Pericardium (tissue), 1 donor: ENCODE data around the genes L3MBTL3 and EPB41L2.

GRCh38 chr6:129172328-129173341, 289.7 kb downstream of the LAMA2 start:
- RRBS, result no CpG with 5 or more reads among the region's 35 CpGs

- RRBS, result no CpG with 5 or more reads among the region's 10 CpGs
These were observed 50.1 kb downstream of the ARHGAP18 start for GRCh38 chr6:129659775-129660449.

DNA sequence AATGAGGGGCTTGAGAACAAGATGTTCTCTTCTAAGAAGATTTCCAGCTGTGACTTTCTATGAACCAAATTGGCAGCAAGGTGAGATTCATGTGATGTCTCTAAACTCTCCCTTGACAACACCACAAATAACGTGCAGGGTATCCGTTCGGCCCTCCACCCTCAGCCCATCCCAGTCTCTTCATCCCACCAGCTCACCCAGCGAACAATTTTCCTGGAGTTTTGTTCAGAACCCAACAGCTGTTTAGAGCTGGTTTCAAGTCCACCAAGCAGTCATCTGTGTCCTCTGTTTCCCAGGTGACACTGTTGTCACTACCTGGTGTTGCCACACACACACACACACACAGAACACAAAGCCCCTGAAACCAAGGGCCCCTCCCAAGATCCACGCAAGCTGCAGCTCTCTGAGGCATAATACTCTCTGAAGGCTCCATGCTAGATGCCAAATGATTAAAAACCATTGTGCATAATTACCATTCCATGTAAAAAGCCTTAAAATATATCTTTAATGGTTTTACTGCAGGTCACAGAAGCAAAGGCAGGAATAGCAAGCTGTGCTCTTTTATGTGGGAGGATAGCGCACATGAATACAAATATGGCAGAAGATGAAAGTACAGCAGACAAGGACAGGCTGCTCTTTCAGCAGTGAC, 48.2 kb downstream of the ARHGAP18 start:
- RRBS, result no CpG with 5 or more reads among the region's 6 CpGs

DNA sequence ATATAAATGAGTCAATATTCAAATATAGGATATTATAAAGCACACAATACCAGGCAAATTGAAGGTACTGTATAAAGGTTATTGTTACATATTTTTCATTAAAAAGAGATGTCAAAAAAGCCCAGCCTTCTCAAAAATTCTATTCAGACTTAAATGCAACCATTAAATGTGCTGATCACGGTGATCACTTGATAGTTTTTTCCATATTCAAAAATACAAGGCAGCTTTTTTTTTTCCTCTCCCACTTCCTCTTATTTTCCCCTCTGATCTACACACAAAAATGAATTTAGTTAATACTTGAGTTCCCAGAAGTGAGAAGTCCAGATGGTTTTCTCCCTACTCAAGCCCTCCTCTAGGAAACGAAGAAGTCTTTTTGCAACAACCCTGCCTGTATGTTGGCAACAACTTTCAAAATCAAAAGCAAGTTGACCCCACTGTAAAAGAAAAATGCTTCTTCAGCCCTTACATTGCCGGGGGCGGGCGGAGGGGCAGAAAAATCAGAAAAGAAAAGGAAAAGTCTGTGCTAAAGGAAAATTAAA, 24.4 kb downstream of the ARHGAP18 start:
- RRBS, result no CpG with 5 or more reads among the region's 5 CpGs

GRCh38 chr6:129749538-129750208, 39.7 kb upstream of the ARHGAP18 start:
- RRBS, result no CpG with 5 or more reads among the region's 5 CpGs

- RRBS, result 2% methylated on average over 8 of the region's 27 CpGs
These were observed at the start of gene L3MBTL3 for GRCh38 chr6:130018330-130018743. Gene L3MBTL3 (plus strand): TSS chr6:130018581.

GRCh38 chr6:130115054-130115472, 96.7 kb downstream of the L3MBTL3 start:
- RRBS, result no CpG with 5 or more reads among the region's 6 CpGs

- RRBS, result no CpG with 5 or more reads among the region's 4 CpGs
These were observed 38.9 kb downstream of the SAMD3 start for GRCh38 chr6:130183602-130184450.

GRCh38 chr6:130864486-130864784, 37.2 kb downstream of the SMLR1 start:
- RRBS, result no CpG with 5 or more reads among the region's 6 CpGs

DNA sequence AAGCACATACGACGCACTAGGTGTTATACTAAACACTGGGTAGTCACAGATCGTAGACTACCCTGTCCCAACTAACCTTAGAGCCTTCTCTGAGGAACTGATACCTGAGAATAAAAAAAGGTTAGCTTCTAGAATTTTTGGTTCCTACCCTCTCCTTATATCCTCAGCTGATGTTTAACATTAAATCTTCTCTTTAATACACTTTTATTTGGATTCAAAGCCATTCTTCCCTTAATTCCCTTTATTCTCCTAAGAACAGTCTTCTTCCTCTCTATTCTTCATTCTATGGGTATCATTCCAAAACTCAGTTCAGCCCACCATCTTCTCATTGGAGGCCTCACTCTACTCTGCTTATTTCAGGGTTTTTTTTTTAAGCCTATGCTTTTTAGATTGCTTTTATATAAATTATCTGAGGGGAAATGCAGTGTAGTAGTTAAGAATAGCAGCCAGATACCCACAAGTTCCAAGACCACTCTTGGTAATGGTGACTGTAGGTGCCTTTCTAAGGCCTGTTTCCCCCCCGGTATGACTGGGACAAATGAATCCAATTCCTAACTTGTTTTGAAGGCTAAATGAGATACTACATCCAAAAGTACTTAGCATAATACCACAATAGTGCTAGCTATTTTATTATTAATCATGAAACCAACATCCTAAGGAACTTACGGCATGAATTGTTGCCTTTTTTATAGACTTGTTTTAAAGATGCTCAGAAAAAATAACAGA, 38.2 kb downstream of the EPB41L2 start:
- RRBS, result no CpG with 5 or more reads among the region's 5 CpGs

GRCh38 chr6:131062072-131062719, 849 bp downstream of the EPB41L2 start:
- RRBS, result under 1% methylated on average over 8 of the region's 54 CpGs

- RRBS, result 3% methylated on average over 38 of the region's 65 CpGs
These were observed at the start of gene EPB41L2 for GRCh38 chr6:131062720-131063332. Gene EPB41L2 (minus strand): TSS chr6:131063245.

DNA sequence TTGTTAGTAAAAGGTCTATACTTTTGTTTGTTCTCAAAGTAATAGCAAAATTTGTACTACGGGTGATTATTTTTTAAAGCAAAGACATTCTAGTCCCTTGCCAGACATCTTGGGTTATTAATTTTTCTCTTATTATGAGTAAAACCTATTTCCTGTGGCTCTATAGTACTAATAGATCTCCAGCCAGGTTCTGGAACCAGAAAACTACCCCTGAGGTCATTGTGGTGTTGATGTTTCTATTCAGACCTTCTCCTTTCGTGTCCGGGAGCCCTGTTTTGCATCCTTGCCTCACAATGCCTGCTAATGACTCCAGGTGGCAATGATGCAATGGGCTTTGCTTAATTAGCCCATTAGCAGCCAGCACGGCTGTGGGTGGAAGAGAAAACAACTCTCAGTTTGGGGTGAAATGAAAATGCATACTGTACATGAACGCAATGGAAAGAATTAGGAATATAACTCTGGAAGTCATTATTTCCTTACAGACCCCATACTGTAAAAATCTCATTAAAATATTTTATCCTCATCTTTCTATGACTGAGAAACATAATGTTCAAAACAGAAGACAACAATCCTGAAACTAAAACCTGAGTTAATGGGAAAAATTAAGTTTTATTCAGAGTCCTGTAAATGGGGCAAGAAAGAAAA, 62.9 kb upstream of the ARG1 start:
- RRBS, result no CpG with 5 or more reads among the region's 5 CpGs

DNA sequence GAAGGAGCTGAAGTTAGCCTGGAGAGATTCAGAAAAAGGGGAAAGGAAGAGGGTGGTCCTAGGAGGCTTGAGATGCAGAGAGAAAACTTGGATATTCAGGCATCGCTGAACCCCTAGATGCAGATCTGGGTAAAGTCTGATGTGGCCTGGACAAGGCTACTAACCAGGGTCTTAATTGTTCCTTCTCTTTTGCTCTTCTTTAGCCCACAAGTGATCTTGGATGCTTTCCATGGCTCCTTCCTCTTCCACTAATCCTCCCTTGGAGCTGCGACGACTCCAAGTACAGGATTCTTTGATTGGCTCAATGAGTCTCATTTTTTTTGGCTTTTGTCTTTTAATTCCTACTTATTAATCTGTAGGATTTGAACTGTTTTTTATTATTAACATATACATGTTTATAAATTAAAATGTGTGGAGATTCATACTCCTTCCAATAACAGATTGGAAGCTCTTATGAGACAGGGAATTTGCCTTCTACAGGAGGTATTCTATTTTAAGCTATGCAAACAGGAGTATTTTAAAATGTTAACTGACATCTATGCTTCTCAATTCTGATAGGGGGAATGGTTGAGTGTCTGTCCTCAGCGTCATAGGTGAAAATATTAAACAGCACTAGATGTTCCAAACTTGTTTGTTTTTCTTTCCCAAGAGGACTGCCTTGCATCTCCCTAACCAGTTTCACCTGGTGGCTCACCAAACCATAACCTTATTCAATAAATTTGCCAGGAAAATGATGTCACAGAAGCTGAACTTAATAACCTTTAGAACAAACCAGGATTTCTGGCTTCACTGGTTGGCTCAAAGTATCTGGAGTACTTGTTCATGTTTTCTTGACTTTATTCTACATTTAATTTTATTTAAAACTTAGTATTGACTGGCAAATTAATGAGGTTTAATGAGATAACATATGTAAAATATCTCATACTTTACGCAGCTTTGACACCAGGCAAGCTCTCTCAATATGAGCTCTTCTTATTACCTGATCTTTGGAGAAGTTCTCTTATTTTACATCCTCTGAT, 24.7 kb upstream of the ARG1 start:
- RRBS, result no CpG with 5 or more reads among the region's 5 CpGs

DNA sequence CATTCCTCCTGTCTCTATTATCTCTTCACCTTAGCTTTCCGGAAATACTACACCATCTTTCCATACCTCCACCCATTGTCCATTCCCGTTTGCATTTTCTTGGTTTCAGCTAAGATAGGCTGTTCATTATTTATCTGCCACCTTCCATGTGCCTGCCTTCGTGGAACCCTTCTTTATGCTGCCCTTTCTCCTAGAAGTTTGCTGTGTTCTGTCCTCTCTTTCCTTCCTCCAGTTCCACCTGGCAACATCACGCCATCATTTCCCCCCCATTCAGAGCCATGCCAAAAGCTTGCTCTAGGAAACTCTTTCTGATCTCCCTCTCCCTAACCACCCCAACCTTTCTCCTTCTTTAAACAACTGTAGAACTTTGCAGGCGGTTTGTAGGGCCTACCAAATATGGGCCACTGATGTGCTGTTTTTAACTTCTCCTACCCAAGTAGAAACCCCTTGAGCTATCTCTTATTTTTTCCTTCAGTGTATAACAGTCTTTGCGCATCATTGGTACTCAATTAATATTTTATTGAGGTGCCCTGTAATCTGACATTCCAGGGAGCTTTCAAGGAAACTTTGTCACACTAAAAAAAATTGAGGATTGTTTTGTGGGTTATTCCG, 38.5 kb downstream of the ENPP1 start:
- RRBS, result no CpG with 5 or more reads among the region's 7 CpGs

DNA sequence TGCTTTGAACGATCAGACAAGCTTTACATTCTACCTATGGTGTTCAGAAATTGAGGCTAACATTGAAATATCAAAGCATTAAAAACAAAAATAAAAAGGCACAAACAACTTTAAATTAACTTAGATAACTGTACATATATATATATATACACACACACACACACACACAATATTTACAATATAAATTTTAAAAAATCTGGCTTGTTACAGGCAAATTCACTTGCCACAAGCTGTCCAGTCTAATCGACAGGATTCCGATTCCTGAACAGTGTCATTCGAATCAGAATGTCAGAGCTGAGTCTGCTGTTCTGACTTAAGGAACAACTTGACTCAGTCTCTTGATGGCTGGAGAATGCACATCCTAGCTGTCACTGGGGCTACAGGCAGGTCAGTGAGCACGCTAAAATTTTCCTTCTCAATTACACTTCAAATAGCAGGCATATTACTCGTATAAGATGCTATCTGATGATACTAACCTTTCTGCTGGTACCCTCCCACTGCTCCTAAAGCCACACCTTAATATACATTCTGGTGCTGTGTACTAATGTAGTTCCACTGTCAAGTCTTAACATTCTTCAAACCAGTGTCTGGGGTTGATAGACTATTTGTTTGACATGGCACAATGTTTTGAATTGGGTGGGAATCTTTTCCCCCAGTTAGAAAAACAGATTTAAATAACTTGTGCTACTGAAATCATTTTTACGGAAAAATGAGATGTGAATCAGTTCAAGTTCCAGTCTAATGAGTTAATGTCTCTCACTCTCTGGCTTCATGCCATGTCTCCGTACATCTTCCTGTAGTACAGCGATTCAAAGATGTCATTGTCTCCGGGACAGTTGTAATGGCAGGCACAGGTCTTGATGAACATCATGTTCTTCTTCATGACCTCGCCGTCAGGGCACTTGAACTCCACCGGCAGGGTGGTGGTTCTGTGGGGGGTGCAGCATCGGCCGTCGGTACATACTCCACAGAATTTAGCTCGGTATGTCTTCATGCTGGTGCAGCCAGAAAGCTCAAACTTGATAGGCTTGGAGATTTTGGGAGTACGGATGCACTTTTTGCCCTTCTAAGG, 2.3 kb downstream of the CCN2 start:
- RRBS, result 37% methylated on average over 4 of the region's 18 CpGs

DNA sequence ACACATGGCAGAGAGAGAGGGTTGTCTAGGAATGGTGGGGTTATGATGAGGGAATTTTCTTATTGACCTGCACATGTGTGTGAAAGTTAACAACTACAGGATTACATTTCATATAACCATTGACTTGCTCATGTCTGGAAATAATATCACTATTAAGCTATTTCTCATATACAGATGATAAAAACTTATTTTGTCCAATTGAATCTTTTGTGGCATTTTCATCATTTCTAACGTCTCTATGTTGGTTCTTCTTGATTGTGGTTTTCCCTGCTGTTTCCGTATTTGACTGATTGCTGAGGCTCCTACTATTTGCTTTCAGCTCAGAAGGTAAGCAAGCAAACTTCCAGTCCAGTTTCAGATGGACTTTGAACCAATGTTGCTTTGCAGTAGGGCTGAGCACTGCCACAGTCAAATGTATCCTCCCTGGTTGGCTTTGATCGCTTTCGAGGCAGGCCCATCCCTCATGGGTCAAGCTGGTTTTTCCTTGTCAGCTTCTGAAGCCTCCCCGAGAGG, 7.6 kb upstream of the CCN2 start:
- RRBS, result no CpG with 5 or more reads among the region's 5 CpGs

GRCh38 chr6:132400216-132400488, 1.1 kb downstream of the MOXD1 start:
- RRBS, result no CpG with 5 or more reads among the region's 7 CpGs

DNA sequence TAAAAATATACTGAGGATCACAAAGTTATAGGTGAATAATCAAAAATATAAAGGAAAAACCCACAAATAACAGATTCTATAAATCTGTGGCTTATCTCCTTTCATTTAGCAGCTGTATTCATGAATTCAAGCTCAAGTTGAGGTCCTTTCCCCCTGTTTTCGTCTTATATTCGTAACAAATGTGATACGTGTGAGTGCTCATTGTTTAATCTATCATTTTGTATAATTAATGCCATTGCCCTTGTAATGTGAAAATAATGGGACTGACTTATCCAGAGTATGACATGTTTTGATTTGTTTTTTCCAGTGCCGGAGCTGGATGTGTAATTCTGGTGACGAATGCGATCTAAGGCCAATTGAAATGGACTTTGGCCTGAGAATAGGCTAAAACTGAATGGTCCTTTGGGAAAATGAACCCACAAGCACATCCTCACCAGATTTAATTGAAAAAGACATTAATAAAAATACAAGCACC, 6.5 kb upstream of the TAAR5 start:
- RRBS, result no CpG with 5 or more reads among the region's 6 CpGs